Measurements from ENCODE around the genes REXO1 and PLEKHJ1.

GRCh38 chr19:1842206-1843365, 5.7 kb downstream of the REXO1 start:
- PRO-cap, 2 experiments: no peak in any of the 2 experiments

DNA sequence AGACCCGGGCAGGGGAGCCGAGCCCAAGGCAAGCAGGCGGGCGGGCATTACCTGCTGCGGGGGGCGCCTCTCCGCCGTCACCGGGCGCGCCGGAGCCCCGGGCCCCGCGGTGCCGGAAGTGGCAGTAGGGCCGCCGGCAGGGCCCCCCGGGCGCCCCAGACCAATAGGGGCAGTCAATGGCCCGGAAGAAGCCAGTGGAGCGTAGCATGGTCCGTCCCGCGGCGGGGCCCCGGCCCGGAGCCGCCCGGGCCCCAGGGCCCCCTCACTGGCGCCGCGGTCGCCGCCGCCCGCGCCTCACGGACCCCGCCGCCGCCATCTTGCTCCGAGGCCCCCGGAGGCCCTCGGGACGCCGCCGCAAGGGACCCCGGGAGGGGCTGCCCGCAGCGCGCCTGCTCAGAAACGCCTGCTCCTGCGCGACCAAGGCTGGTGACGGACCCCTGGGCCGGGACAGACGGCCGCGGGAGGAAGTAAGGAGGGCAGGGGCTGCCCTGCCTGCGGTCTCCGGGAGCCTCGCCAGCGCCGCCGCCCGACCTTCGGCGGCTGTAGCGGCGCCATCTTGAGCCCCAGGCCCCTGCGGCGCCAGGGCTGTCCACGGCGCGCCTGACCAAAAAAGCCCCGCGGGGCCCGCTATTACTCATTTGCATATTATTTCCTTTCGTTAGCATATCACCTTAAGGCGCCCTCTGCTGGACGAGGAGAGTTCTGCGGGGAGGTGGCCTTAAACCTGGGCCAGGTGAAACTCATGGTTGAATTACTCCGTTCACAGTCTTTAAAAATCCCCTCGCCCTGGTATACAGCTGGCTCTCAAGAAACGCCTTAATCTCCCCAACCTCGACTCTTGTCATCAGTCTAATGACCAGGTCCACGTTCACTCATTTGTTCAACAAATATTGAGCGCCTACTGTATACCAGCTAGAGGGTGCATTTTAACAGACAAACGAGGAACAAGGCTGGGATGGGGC, at the start of gene REXO1:
TSS of gene REXO1 (minus strand) at position 333 of the 962 bp plus-strand sequence.
- PRO-cap, 2 experiments: peak in 2 of 2 experiments; most common plus-strand start position 448 of the sequence (in 1); most common minus-strand start position 319 of the sequence (in 2)

- PRO-cap, 2 experiments: no peak in any of the 2 experiments
These were observed 5.8 kb upstream of the REXO1 start for GRCh38 chr19:1854019-1854489.

GRCh38 chr19:1875242-1875894, 9.9 kb downstream of the ABHD17A start:
- PRO-cap, 2 experiments: no peak in any of the 2 experiments

DNA sequence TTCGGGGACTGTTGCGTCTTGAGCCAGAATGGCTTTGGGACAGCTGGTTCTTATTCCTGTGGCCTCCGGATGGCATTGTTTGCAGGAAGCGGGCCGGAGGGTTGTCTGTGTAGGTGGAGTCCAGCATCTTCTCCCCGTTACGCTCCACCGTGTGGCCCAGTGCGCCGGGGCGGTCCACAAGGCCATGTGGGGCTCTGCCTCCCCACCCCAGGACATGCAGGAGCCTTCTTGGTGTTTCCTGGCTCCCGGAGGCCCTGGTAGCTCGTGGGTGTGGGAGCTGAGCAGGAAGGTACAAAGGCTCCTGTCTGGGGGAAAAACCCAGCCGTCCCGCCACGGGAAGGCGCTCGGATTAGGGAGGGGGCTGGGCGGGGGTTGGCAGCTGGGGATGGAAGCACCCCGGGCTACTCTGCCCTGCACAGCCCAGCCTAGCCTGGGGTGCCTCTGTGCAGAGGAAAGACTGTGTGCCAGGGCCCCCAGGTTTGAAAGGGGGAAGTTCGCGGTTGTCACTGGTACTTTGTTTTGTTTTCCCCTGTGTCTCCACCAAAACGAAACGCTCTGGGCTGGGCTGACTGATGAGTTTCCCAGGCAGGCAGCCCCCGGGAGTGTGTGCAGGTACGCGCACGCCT, 1.5 kb downstream of the CSNK1G2 start:
- PRO-cap, 2 experiments: no peak in any of the 2 experiments

DNA sequence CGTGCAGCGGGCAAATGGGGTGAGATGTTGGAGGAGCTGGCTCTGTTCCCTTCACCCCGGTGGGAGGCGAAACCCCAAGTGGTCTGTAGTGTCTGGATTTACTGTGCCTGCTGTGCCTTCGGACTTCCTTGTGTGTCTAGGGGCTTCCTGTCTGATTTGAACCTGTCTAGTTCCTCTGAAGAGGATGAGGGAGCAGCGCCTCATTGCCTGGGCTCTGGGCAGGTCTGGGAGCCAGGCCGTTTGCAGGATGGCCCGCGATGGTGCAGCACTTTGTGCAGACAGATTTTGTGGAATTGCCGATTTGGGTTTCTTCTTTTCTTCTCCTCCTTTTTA, 2.1 kb downstream of the CSNK1G2 start:
- PRO-cap, 2 experiments: no peak in any of the 2 experiments

DNA sequence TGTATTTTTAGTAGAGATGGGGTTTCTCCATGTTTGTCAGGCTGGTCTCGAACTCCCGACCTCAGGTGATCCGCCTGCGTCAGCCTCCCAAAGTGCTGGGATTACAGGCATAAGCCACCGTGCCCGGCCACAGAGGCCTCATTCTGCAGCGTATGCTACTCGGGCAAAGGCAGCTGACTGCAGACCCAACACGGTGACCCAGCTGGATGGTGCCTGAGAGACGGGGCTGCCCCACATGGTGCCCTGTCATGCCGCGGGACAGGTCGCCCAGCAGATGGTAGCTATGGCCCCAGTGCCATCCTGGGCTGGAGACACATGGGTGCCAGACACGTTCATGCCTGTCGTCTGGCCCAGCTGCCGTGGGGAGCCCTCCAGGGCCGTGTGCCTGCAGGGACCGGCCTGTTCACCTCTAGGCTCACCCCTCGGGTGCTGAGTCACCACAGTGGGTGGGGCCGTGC, 36.0 kb downstream of the CSNK1G2 start:
- PRO-cap, 2 experiments: no peak in any of the 2 experiments

DNA sequence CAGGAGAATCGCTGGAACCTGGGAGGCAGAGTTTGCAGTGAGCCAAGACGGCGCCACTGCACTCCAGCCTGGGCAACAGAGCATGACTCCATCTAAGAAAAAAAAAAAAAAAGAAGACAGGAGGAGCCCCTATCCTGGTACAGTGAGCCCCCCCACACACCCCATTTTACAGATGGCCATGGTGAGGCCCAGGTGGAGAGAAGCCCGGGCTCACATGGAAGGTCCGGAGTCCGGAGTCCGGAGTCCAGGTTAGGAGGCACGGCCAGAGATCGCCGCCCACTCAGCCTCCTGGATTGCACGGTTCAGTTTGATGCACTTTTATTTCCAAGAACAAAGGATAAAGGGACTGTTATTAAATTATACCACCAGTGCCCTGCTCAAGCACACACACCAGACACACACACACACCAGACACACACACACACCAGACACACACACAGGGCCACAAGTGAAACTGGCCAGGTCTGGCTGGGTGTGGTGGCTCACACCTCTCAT, 11.3 kb upstream of the BTBD2 start:
- PRO-cap, 2 experiments: no peak in any of the 2 experiments

GRCh38 chr19:2056235-2057144, 5.4 kb upstream of the MKNK2 start:
- PRO-cap, 2 experiments: peak in 2 of 2 experiments; most common plus-strand start chr19:2056409 (in 1); most common minus-strand start chr19:2056315 (in 2)

- PRO-cap, 2 experiments: no peak in any of the 2 experiments
These were observed 16.8 kb downstream of the MOB3A start for GRCh38 chr19:2079273-2079755.

DNA sequence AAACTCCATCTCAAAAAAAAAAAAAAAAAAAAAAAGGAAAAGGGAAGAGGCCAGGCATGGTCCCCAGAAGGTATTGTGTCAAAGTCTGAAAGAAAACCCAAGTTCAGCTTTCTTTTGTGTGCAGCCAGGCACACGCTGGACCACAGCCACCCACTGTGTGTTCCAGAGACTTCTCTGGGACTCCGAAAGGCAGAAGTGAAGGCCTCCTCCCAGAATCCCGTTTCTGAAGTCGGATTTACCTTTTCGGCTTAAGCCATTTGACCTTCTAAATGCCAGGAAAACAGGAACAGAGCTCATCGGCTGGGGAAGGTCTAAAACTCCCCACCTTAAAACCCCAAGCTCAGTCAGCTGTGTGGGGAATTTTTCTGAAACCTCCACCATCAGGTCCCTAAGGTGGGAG, 3.4 kb downstream of the MOB3A start:
- PRO-cap, 2 experiments: no peak in any of the 2 experiments

GRCh38 chr19:2111357-2112145, 14.8 kb downstream of the IZUMO4 start:
- PRO-cap, 2 experiments: no peak in any of the 2 experiments

DNA sequence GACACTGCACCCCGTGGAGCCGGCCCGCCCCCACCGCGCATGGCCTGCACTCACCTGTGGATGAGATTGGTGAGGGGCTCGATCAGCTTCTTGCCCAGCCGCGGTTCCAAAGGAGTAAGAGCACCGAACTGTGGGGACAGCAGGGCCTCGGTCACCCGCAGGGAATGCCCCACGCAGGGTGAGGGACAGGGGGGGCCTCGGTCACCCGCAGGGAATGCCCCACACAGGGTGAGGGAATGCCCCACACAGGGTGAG, 22.4 kb downstream of the AP3D1 start:
- PRO-cap, 2 experiments: no peak in any of the 2 experiments

DNA sequence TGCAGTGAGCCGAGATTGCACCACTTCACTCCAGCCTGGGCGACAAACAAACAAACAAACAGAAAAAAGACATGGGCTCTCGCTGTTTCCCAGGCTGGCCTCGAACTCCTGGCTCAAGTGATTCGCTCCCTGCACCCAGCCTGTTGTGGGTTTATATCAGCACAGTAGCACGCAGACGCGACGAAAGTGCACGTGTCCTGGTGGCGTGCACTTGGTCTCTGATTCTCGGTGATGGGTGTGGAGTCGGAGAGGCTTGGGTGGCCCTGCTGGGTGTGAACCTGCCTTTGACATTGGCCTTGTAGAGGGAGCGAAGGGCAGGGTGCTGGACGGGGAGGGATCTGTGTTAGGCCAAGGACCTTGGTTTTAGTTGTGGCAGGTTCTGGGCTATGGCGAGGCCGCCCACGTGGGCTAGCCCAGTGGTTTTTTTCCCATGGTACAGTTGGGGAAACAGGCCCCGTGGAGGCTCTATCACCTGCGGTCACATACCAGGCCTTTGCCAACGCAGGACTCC, 16.1 kb downstream of the DOT1L start:
- PRO-cap, 2 experiments: no peak in any of the 2 experiments

DNA sequence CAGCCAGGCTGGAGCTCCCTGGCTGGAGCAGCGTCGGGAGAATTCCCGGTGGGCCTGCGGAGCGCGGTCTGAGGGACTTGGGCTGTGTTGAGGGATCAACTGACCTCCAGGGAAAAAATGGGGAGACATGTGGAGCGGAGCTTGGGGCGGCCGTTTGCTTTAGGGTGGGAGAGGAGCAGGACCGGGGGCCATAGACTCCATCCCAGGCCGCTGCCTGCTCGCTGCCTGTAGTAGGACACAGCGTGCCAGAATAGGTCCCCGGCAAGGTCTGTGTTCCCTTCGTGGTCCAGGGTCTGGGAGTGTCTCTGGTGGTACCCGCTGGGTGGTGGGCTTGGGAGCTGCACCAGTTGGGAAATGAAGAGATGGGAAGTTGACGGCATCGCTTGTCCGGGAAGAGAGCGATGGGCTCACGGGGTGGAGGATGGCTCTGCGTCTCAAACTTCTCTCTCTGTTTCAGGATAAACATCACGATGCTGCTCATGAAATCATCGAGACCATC, 16.6 kb downstream of the DOT1L start:
- PRO-cap, 2 experiments: no peak in any of the 2 experiments

DNA sequence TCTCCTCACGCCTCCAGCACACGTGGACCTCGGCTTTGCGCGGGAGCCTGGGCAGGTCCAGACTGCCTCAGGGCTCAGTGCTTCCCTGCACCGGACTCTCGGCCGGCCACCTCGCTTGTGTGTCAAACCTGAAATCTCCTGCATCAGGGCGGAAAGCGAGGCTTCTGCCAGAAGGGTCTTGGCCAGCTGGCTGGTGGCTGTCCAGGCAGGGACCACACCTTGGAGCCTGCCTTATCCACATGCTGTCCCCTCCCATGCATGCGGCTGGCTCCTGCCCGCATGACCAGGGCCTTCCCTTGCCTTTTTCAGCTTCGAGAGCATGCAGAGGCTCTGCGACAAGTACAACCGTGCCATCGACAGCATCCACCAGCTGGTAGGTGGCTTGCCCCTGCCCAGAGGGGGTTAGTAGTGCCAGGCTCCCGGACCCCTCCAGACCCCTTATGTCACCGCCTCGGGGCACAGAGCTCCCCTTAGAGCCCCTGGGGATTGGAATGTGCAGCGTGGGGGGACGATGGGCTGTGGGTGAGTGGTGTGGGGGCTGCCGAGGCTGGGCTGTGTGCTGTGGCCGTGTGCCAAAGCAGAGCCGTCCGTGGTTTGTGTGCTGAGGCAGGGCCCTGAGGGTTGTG, 25.8 kb downstream of the DOT1L start:
- PRO-cap, 2 experiments: no peak in any of the 2 experiments

- PRO-cap, 2 experiments: no peak in any of the 2 experiments
These were observed 5.2 kb downstream of the PLEKHJ1 start for GRCh38 chr19:2230852-2231443.

- PRO-cap, 2 experiments: peak in 2 of 2 experiments; most common plus-strand start chr19:2236426 (in 2); most common minus-strand start chr19:2236256 (in 2)
These were observed at the start of gene PLEKHJ1 for GRCh38 chr19:2236107-2236965. Gene PLEKHJ1, minus strand, starts transcription at chr19:2236329.

GRCh38 chr19:2236966-2237202, 260 bp downstream of the SF3A2 start:
- PRO-cap, 2 experiments: peak in 1 of 2 experiments; most common plus-strand start chr19:2237121 (in 1); most common minus-strand start chr19:2237082 (in 1)

- PRO-cap, 2 experiments: no peak in any of the 2 experiments
These were observed 10.0 kb downstream of the PEAK3 start for GRCh38 chr19:2272068-2272233.